Measurements from ENCODE around the gene CTSH.

- RRBS, result no CpG with 5 or more reads among the region's 7 CpGs
These were observed 8.2 kb downstream of the IREB2 start for GRCh38 chr15:78445877-78446858.

- RRBS, result no CpG with 5 or more reads among the region's 5 CpGs
These were observed 10.8 kb downstream of the IREB2 start for GRCh38 chr15:78448731-78449322.

DNA sequence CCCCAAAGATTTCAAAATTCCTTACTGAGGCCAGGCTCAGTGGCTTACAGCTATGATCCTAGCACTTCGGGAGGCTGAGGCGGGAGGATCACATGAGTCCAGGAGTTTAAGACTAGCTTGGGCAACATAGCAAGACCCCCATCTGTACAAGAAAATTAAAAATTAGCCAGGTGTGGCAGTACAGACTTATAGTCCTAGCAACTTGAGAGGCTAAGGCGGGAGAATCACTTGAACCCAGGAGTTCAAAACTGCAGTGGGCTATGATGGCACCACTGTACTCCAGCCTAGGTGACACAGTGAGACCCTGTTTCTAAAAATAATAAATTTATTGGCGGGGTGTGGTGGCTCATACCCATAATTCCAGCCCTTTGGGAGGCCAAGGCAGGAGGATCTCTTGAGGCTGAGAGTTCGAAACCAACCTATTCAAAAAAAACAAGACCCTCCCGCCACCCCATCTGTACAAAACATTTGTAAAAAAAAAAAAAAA, 29.7 kb upstream of the HYKK start:
- RRBS, result no CpG with 5 or more reads among the region's 6 CpGs

- RRBS, result no CpG with 5 or more reads among the region's 7 CpGs
These were observed 12.5 kb upstream of the CHRNA5 start for GRCh38 chr15:78552711-78553317.

DNA sequence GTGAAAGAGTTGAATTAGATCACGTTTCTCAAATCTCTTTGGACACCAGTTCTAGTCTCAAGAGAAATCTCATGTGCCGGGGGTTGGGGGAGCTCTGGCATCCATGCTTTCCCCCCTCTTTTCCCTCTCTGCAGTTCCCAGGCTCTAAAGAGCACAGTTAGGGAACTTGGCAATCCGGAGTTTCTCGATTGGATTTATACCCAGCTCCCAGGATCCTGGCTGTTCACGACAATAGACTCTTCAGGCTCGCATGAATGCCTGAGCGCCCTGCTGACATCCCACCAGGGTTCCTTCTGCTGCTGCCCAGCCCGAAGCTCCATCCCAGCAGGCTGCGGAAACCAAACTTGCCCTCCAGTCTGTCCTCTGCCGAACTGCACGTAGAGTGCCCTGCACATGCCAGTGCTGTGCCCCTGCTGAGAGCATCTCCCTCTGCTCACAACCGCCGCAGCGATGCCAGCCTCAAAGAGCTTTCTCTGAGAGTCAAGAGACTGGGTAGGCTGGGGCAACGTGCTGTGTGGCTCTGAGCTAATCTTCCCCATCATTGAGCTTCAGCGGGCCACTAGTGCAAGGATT, 6.9 kb downstream of the ADAMTS7 start:
- RRBS, result no CpG with 5 or more reads among the region's 16 CpGs

DNA sequence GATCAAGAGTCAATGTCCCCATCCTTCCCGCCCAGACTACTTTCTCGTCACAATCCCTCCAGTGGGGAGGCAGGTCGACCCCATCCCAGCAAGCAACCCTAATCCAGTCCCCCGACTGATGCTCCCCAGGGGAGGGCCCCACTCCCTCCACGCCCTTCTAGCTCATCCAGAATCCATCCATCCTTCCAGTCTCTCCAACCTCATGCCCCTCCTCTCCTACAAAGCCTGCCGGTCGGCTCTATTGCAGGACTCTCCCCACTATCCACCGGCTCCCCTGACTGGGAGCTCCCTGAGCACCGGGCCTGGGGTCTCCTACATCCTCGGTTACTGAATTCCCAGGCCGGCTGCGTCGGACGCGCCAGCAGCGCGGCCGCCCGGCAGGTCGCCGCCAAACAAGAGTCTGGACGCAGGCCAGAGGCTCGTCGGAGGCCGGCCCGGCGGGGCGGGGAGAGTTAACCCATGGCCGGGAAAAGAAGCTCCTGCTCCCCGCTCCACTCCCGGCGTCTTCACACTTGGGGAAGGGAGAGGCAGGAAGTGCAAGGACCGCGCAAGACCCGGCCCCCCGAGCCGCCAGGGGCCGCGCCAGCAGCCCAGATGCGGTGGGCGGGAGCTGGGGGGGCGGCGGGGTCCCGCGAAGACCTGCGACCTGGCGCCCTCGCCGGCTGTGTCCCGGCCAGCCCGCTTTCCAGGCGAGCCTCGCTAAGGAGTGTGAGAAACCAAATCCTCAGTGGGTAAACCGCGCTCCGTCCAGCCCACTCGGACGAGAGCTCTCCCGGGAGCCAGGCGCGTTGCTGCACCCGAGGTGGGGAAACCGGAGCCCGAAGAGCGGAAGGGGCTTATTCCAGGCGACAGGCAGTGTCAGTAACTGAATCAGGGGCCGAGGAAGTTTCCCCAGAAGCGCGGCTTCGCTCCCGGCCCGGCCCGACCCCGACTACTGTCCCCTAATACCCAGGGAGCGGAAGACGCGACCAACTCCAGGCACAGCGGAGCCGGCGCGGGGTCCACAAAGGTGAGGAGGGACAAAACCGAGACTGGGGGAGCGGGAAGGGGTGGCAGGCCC, 901 bp downstream of the ADAMTS7 start:
- RRBS, result under 1% methylated on average over 43 of the region's 83 CpGs

- RRBS, result 32% methylated on average over 10 of the region's 39 CpGs
These were observed 19.3 kb upstream of the ADAMTS7 start for GRCh38 chr15:78830431-78831059.

GRCh38 chr15:78877281-78877825, 4.7 kb downstream of the MORF4L1 start:
- RRBS, result no CpG with 5 or more reads among the region's 8 CpGs

- RRBS, result no CpG with 5 or more reads among the region's 4 CpGs
These were observed 13.4 kb downstream of the MORF4L1 start for GRCh38 chr15:78886073-78886480.

DNA sequence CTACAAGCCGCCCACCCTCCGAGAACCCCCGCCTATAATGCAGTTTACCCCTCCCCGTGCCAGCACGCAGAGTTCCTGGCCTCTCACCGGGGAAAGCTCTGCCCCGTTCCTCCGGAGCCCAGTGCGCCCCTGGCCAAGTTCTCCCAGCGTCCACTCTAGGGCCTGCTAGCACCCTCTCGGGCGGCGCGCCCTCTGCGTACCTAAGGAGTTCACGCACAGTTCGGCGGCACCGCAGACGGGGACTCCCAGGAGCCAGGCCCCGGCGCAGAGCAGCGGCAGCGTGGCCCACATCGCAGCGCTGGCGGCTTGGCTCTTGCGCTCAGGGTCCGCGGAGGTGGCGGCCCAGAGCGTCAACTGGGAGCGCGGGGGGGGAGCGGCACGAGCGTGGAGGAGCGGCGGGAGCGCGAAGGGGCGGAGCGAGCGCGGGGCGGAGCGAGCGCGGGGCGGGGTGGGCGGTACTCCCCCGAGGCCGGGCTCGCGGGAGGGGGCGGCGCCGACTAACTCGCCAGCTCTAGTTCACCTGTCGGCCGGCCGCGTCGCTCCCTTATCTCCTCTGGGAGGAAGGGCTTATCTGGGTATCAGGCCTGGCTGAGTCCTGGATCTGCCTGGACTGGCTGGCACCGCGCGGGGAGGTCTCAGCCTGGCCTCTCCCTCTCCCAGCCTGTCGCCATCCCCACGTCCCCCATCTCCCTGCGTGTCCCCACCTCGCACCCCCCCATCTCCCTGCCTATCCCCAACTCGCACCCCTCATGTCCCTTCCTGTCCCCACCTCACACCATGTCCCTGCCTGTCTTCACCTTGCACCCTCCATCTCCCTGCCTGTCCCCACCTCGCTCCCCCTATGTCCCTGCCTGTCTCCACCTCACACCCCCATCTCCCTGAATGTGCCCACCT, at the start of gene CTSH:
Gene CTSH (minus strand): TSS at position 356 of the 894 bp plus-strand sequence.
- RRBS, result 1% methylated on average over 9 of the region's 73 CpGs

- RRBS, result no CpG with 5 or more reads among the region's 10 CpGs
These were observed 32.4 kb upstream of the CTSH start for GRCh38 chr15:78976973-78977897.

DNA sequence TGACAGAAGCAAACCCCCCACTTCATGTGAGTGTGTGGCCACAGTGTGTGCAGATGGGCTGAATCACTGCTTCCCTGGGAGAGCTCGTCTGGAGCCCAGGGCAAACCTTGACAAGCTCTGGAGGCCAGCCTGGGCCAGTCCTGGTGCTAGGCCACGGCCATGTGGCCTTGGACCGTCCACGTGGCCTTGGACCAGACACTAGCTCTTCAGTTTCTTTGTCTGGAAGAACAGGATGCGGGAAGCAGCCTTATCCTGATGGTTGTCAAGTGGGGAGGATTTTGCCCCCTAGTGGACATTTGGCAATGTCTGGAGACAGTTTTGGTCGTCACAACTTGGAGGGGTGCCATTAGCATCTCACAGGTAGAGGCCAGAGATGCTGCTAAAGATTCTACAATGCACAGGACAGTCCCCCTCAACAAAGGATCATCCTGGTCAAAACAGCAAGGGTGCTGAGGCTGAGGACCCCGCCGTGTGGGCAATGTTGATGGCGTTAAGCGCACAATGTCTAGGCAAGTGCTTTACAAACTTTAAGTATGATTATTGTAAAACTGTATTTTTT, 34.8 kb upstream of the CTSH start:
- RRBS, result no CpG with 5 or more reads among the region's 10 CpGs

DNA sequence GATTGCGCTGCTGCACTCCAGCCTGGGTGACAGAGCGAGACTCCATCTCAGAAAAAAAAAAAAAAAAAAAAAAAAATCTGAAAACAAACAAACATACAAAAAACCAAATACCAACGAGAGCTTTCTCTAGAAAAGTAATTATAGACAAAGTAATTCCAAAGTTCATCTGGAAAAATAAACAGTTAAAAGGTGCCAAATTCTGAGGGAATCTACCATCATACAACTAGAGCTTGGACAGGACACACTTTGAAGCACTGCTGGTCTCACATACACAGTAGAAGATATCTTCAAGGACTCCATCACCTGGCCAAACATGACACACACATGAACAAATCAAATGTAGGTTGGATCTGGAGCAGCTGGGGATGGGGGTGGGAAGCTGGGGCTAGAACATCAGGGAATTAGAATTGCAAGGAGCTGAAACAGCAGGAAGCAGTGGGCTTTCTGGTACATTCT, 41.1 kb upstream of the CTSH start:
- RRBS, result no CpG with 5 or more reads among the region's 3 CpGs

- RRBS, result 84% methylated on average over 5 of the region's 10 CpGs
These were observed 53.2 kb upstream of the CTSH start for GRCh38 chr15:78997854-78998577.

GRCh38 chr15:79846268-79847175, 50.3 kb downstream of the MTHFS start:
- RRBS, result no CpG with 5 or more reads among the region's 5 CpGs

DNA sequence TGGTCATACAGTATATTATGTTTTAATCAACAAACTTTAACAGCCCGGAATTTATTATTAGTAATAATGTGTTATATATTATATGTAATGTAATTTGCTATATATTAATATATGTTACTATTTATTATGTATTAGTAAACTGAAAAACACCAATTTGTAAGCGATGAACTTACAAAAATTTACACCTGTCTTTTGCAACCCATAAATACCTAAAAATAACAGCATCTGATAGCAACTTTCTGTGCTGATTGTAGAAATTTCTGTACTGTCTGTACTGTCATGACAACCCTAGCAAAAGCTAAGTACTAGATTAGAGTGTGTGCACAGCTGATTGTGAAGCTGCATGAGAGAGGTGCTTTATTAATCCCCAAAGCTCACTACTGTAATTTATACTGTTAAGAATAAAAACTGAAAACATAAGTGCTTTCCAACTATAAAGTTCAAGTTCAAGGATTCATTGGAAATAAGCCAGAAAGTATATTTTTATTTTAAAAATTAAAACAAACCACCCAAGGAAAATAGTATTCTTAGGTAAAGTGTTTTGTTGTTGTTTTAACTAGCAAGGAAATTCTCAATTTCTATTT, 828 bp downstream of the BCL2A1 start:
- RRBS, result no CpG with 5 or more reads among the region's 2 CpGs

DNA sequence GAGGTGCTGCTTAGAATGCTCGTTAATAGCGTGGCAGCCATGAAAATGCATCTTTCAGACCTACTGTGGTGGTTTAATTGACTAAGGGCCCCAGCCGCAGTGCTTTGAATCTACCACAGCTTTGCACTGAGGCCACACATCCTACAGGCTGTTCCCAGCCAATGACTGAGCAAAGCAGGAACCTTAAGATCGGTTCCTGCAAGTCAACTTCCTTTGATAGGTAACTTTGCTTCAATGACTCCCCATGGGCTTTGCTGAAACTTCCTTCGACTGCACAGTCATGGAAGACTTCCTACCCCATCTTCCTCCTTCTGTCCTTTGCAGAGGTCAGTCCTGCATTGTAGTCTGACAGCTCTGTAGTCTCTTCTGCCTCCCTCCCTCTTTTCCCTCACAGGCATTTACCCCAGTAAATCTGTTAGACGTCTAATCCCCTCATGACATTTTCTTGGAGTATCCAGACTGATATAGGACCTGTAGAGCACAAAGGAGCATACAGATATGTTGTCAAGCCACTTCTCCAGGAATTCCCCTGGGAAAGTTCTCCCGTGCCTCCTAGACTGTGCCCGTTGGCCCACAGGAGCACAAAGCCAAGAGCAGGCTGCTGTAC, 2.6 kb upstream of the BCL2A1 start:
- RRBS, result no CpG with 5 or more reads among the region's 8 CpGs

- RRBS, result no CpG with 5 or more reads among the region's 1 CpG
These were observed 18.4 kb upstream of the ZFAND6 start for GRCh38 chr15:80041224-80041423.

- RRBS, result no CpG with 5 or more reads among the region's 11 CpGs
These were observed 745 bp upstream of the ZFAND6 start for GRCh38 chr15:80058805-80059056.